Subcutaneous preadipocyte (primary cell): ENCODE measurements around a stretch of chr16.

- CAGE, long polyA plus RNA, result no peak
Measured at GRCh38 chr16:84893712-84894345, 74.0 kb downstream of the CRISPLD2 start.

DNA sequence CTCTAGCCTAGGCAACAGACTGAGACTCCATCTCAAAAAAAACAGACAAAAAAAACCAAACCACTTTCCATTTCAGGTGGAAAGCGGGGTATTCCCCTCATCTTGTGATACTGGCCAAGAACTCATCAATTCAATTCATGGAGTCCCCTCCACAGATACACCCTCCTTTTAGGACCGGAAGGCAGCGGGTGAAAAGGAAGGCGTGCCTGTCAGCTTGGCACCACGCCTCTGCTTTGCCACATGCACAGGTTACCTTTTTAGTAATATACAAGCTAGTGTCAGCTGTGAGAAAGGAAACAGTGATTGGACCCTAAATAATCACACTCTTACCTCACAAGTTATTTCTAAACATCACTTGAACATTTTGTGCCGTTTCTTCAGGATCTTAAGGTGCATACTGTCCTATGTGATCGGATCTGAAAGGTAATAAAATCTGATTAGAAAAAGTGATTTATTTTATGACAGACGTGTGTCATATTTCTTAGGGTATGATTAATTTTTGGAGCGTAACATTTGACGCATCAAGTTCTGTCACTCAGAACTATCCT lies 15.7 kb downstream of the ZDHHC7 start:
- CAGE, long polyA plus RNA, result no peak

GRCh38 chr16:85062503-85063342 lies 35.1 kb downstream of the KIAA0513 start:
- CAGE, long polyA plus RNA, result no peak

- CAGE, long polyA plus RNA, result no peak
Measured at GRCh38 chr16:85168568-85169135, 56.4 kb upstream of the CIBAR2 start.

DNA sequence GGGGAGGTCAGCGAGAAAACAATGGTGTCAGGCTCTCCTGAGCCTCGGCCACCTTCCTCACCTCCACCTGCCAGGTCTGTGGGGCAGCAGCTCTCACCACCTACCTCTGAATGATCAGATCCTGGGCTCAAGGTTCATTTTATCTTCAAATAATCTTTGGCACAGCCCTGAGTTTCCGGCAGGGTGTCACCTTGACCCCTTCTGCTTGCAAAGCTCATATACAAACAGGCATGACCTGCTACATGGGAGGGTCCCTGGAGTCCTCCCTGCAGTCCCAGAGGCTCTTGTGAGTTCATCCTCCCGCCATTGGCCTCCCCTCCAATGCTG lies 176.6 kb upstream of the CIBAR2 start:
- CAGE, long polyA plus RNA, result no peak

- CAGE, long polyA plus RNA, result no peak
Measured at GRCh38 chr16:85355248-85355752, 243.0 kb upstream of the CIBAR2 start.

- CAGE, long polyA plus RNA, result no peak
Measured at GRCh38 chr16:85361430-85362472, 249.5 kb upstream of the CIBAR2 start.

GRCh38 chr16:85371564-85372132 lies 241.5 kb upstream of the GSE1 start:
- CAGE, long polyA plus RNA, result no peak

DNA sequence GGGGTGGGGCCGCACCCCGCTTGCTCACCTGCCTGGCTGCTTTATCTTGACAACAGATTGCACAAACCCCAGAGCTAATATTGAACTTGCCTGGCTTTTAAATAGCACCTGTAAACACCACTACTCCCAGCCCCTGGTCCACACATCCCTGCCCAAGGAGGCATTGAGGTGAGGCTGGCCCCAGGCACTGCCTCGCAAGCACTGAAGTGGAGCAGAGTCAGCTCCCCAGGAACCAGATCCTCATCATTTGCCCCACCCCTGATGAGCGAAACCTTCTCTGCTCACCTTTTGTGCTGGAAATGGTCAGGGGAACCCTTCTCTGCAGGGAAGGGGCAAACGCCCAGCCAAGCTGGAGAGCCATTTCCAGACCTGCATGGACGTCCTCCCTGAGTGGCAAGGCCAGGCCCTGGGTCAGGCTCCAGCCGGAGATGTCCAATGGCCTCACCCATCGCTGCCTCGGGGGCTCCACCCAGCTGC lies 190.2 kb upstream of the GSE1 start:
- CAGE, long polyA plus RNA, result no peak

- CAGE, long polyA plus RNA, result no peak
Measured at GRCh38 chr16:85445274-85445974, 167.7 kb upstream of the GSE1 start.

GRCh38 chr16:85461342-85461634 lies 151.8 kb upstream of the GSE1 start:
- CAGE, long polyA plus RNA, result no peak

DNA sequence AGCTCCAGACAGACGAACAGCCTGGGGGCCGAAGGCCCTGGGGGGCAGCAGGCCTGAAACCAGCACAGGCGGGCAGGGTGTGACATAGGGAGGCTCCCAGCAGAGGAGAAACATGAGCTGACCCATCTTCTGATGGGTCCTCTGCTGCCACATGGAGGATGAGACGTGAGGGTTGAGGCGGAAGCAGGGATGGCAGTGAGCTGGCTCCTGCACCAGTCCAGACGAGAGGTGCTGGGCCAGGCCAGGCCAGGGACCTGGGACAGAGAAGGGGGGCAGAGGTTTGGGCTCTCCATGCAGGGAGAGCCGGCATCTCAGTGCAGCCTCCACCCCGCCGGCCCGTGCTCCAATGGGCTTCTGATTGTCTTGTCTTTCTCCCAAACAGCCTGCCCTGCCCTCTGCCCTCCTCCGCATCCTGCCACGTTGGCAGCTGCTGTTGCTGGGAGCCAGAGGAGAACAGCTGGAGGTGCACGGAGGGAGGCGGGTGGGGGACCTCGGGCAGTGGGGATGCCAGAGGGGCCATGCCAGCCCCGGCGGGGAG lies 139.1 kb upstream of the GSE1 start:
- CAGE, long polyA plus RNA, result no peak

GRCh38 chr16:85535261-85535865 lies 77.8 kb upstream of the GSE1 start:
- CAGE, long polyA plus RNA, result no peak

DNA sequence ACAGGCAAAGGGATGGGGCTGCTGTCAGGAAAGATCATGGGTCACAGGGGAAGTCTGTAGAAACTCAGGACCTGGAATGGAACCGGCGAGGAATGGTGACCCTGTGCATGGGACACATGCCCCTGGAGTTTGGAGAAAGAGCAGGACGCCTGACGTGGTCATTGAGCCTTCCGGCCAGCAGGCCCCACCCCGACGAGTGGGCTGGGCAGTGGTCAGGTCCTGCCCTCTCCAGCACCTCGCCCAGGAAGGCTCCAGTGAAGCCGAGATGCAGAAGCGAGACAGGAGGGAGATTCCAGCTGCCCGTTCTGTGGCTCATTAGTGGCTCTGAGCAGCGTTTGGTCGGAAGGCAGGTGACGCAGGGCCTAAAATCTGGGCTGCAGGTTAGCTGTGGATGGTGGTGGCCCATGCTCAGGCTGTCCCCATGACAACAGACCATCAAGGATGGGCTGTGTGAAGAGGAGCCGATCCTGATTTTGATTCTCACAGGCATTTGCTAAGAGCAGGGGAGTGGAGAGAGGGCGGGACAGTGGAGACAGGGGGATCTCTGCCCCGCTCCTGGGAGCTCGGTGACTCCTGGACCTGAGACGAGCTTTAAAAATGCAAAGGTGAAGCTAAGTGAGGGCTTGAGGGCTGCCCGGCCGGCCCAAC lies 76.2 kb upstream of the GSE1 start:
- CAGE, long polyA plus RNA, result no peak

- CAGE, long polyA plus RNA, result no peak
Measured at GRCh38 chr16:85553263-85553945, 59.7 kb upstream of the GSE1 start.

DNA sequence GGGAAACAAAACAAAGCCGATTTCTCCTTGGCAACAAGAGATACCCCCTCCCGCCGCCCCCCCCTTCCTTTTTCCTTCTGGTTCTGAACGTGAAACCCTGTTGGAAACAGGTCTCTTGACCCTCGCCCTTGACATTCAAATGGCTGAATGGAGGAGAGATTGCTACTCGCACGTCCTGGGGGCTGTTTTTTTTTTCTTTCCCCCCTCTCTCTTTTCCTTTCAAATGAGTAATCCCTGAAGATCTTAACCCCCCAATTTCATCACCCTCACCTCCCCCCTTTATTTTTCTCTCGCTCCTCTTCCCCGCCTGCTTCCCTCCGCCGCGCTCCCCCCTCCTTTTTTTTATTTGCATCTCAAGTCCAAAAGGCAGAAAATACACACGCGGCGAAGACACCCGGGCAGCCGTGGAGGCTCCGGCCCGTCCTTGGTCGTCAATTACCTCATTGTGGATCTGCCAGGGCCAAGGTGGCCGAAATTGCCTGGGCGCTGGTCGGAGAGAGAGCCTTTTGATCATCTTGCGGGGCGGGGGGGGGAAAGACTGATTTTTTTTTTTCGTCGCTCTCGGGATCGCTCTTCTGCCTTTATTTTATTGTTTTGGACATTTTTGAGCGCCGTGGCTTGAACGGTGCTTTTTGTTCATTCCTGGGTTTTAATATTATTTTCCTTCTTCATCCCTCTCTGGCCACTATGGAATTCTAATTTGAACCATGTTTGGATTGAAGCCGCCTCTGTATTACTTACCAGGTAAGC lies 57.3 kb upstream of the GSE1 start:
- CAGE, long polyA plus RNA, result no peak

GRCh38 chr16:85565355-85565843 lies 47.7 kb upstream of the GSE1 start:
- CAGE, long polyA plus RNA, result no peak

- CAGE, long polyA plus RNA, result no peak
Measured at GRCh38 chr16:85582321-85582800, 30.8 kb upstream of the GSE1 start.

GRCh38 chr16:85602966-85603308 lies 10.2 kb upstream of the GSE1 start:
- CAGE, long polyA plus RNA, result no peak

DNA sequence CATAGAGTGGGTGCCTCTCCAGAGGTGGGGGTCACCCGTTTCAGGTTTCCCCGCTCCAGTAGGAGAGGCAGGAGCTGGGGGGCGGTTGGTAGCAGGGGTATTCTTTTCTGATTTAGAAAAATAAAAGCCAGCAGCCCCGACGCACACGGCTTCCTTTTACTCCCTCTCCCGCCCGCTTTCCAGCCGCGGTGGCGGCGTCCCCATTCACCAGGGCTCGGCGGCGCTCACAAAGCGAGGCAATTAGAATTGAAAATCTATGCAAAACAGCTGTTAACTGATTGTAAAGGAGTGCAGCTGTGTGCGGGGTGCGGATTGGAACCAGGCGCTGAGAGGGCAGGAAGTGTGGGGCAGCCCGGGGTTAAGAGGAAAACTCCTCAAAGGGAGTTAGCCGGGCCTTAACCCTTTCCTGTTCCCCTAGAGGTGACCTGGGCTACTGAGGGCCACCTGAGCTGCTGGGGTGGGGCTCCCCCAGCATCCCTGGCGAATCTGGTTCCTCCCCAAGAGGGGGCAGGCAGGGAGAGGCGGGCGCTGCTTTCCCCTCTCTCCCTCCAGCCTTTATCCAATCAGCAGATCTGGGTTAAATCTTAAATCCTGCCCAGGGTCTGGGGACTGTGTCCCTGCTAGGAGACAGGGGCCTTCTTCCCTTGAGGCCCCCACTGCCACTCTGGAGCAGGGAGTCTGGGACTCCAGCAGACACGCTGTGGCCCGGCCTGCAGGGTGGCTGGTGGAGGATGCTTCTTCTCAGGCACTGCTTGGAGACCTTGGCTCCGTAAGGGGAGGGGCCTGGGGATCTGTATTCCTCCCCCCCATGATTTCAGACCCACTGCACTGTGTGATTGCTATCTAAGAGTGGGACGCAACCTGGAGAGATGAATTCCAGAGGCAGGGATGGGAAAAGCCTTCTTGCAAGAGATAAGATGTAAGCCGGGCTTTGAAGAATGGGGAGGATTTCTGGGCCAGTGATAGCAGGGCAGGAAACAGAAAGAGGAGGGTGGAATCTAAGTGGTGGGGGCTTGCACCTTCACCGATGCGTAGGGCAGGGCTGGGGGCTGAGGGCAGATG lies 5.6 kb upstream of the GSE1 start:
- CAGE, long polyA plus RNA, result no peak